ENCODE data around the genes DEDD and NDUFS2.

DNA sequence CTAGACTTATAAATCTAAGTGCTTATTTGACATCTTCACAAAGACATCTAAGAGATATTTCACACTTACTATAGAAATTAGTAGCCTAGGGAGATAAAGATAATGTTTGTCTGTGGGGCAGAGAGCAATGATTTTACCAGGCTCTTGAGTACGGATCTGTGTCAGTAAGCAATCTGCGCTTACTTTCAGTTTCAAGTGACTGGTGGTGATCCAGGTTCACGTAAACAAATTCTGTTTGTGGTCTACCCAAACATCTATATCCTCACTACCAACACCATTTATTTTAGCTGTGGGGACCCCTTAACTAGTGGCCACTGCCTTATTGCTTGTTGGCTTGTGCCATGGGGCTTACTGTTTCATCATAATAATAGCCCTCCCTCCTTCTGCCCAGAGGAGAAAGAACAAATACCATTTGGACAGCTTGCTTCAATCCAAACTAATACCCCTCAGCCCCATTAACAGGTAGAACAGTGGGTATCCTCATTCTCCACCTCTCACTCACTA is 37.6 kb downstream of the VANGL2 start:
- RRBS, result no CpG with 5 or more reads among the region's 3 CpGs

- RRBS, result no CpG with 5 or more reads among the region's 8 CpGs
These were observed 53.2 kb downstream of the VANGL2 start for GRCh38 chr1:160453473-160454028.

- RRBS, result no CpG with 5 or more reads among the region's 6 CpGs
These were observed 17.1 kb upstream of the SLAMF6 start for GRCh38 chr1:160540113-160540620.

GRCh38 chr1:160776080-160776756 is 19.8 kb upstream of the LY9 start:
- RRBS, result no CpG with 5 or more reads among the region's 1 CpG

- RRBS, result no CpG with 5 or more reads among the region's 5 CpGs
These were observed 14.6 kb upstream of the LY9 start for GRCh38 chr1:160781415-160781713.

DNA sequence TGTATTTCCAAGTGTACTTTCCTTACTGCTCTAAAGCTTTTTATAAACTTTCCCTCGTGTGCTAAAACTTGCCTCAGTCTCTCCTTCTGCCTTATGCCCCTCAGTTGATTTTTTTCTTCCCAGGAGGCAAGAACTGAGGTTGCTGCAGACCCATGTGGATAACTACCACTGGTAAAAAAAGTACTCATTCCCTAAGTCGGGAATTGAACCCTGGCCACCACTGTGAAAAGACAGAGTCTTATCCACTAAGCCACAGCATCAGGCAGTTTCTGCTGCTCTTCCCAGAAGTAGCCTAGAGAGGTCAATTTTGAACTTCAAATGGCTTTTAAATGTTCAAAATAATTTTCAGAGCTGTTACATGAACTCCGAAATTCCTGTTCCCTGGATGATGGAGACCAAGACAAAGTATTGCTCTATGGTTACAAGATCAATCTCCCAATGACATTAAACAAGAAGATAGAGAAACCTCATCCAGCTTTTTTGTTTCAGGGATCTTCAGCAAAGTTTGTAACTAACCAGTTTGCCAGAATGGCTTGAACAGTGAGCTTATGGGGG is 28.7 kb downstream of the ITLN2 start:
- RRBS, result no CpG with 5 or more reads among the region's 3 CpGs

DNA sequence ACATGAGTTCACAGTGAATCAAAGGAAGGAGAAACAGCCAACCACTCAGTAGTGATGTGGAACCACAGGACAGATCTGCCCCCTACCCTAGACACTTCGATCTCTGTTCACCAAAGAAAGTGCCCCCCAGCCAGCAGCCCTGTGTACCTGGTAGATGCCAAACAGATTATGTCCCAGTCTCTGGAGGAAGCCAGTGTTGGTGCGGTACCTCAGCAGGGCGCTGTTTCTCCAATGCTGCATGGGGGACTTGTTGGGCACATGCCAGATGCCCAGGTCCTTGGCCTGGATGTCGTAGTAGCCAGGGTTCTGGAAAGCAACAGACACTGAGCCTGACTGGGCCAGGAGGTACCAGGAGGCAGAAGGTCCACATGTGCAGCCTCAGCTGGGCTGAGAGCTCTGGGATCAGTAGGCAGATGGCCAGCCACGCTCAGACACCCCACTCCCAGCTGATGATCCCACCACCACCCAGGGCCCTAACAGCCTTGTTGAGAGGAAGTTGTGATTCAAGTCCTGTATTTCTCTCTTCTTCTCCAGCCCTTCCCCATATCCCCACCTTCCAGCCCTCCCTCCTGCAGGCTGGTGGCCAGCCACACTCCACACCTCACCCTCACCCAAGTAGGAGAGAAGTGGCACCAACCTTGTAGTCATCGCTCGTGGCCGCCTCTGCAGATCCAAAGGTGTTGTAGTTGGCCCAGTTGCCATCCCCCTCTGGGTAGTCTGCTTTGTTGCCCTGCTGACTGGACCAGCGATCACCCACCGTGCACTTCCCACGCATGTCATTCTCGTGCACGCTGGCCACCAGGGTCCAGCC is 4.0 kb downstream of the ITLN2 start:
- RRBS, result no CpG with 5 or more reads among the region's 13 CpGs

GRCh38 chr1:160951217-160951880 is 3.3 kb downstream of the ITLN2 start:
- RRBS, result no CpG with 5 or more reads among the region's 7 CpGs

- RRBS, result no CpG with 5 or more reads among the region's 3 CpGs
These were observed 23.7 kb downstream of the F11R start for GRCh38 chr1:160996896-160997926.

GRCh38 chr1:161132281-161133189 is at the start of gene DEDD:
Gene DEDD (minus strand): TSS chr1:161132667.
- RRBS, result 3% methylated on average over 28 of the region's 74 CpGs

- RRBS, result no CpG with 5 or more reads among the region's 5 CpGs
These were observed 9.6 kb downstream of the ADAMTS4 start for GRCh38 chr1:161189259-161189744.

DNA sequence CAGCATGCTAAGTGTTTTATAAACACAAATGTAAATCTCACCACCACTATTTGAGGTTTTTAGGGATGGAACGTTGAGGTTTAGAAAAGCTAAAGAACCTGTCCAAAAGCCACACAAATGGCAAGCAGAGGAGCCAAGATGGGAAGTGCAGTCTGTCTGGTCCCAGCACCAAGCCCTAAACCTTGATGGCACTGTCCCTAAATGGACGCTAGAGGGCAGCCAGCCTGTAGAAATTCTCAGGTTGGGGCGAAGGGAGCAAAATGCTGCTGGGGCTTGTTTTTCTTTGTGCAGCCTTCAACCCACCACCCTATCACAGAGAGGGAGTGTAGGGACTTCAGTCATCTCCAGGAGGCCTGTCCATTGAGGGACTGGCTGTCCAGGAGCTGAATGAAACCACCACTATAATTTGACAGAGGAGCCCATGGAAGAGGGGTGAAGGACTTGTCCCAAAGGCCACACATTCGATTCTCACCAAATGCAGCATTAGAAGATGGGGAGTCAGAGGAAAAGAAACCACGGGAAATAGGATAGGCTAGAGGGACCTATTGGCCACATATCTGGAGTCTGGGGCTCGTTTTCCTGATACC is 6.3 kb downstream of the ADAMTS4 start:
- RRBS, result no CpG with 5 or more reads among the region's 6 CpGs

DNA sequence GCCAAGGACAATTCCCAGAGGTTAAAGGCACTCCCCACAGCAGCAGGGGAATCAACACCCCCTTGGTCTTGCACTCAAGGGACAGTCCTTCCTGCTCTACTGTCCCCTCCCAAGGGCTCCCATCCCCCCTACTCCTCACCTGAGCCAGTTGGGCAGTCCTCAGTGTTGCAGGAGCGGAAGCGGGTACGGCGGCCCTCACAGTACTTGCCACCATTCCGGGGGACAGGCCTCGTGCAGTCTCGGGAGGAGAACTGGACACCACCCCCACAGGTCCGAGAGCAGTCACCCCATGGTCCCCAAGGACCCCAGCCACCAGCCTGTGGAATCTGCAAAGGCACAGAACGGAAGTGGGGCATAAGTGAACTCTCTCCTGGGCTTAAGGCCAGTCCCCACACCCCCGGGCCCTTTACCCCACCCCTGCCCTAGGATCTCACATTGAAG is 5.3 kb downstream of the ADAMTS4 start:
- RRBS, result no CpG with 5 or more reads among the region's 10 CpGs

- RRBS, result 1% methylated on average over 7 of the region's 21 CpGs
These were observed at the start of gene NDUFS2 for GRCh38 chr1:161202282-161202557. Gene NDUFS2 (plus strand): TSS chr1:161202367.

- RRBS, result no CpG with 5 or more reads among the region's 5 CpGs
These were observed 3.0 kb downstream of the CFAP126 start for GRCh38 chr1:161364601-161365238.

DNA sequence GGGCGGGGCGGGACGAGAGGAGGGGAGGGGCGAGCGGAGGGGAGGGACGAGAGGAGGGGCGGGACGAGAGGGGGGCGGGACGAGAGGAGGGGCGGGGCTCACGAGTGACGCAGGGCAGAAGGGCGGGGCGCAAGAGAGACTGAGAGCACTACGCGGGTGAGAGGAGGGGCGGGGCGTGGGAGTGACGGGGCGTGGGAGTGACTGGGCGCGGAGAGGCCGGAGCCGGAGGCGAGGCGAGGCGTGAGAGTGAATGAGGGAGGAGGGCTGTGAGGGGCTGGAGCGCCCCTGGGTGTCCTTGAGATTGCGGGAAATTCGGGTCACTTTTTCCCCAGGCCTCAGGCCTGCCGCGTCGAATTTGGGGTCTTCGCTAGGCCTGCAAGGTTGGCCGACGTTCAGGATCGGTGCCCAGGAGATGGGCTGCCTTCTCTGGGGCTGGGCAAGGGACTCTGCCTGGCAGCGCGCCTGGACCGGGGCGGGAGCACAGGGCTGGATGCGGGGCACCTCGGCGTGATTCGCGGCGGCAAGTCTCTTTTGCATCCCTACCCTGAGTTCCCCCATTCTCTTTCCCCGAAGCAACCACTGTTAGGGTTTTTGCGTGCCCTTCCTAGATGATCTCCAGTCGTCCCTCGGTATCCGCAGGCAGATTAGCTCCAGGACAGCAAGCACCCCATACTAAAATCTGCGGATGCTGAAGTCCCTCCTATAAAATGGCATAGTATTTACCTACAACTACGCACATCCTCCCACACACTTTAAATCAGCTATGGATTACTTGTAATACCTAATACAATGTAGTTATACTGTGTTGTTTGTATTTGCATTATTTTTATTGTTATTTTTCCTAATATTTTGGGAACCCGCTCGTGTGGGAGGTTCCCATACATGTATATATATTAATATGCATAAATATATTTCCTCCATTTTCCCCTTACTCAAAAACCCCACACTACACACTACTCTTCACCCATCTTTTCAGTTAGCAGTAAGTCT is 22.7 kb upstream of the CFAP126 start:
- RRBS, result no CpG with 5 or more reads among the region's 57 CpGs

DNA sequence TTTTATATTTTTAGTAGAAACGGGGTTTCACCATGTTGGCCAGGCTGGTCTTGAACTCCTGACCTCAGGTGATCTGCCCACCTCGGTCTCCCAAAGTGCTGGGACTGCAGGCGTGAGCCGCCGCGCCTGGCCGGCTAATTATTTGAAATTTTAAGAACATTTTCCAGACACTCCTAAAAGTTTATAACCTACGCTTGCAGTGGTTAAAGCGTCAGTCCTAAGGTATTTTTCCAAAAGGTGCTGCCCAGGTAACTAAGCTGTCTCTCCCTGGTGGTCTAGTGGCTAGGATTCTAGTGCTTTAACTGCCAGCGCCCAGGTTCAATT is 52.9 kb upstream of the CFAP126 start:
- RRBS, result no CpG with 5 or more reads among the region's 10 CpGs

DNA sequence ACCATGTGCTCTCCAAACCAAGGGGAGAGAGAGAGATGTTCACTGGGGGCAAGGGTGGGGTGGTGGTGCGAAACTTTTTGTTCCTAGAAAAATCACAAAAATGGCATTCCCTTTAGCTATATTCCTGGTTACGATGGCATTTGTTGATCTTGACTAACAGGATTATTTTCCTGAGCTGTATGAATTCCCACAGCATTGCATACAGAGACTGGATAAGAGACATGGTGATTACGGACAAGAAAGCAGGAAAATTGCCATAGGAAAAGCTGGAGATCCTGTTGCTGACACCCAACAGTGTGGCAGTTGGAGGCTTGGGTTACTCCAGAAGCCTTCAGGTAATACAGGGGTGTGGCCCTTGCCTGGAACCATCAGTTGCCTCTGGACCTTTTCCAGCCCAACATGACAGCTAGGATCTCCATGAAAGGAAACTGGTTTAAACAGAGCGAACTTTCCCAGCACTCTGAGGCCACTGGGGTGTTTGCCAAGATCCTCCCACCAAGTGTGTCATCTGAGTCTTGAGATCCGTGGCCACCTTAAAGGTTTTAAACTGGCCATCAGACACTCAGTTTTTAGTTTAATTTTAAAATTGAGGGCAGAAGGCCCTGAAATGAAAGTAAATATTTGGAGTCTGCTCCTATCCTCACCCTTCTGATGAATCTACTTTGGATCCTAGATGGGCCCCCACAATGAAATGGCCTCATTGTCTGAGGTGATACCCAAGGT is 17.9 kb upstream of the FCGR2A start:
- RRBS, result no CpG with 5 or more reads among the region's 5 CpGs

DNA sequence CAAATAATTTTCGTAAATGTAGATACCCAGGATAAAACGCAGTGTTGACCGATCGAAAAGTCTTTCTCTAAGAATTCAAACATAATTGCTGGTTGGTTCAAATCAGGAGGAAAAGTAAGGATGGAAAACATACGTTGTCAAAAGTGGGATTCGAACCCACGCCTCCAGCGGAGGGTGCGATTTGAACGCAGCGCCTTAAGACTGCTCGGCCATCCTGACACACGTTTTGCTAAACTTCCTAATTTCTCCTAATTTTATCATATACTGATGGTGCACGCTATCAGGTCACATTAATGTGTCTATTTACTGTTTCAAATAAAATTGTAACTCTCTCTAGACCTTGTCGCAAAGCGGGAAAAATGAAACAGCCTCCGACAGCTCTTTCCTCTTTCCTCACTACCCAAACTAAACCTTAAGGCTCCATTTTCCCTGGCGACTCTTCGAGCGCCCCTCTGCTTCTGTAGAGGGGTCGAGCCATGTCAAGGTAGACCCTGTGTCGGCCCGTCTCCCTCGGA is 19.1 kb downstream of the FCGR3B start:
- RRBS, result no CpG with 5 or more reads among the region's 24 CpGs

DNA sequence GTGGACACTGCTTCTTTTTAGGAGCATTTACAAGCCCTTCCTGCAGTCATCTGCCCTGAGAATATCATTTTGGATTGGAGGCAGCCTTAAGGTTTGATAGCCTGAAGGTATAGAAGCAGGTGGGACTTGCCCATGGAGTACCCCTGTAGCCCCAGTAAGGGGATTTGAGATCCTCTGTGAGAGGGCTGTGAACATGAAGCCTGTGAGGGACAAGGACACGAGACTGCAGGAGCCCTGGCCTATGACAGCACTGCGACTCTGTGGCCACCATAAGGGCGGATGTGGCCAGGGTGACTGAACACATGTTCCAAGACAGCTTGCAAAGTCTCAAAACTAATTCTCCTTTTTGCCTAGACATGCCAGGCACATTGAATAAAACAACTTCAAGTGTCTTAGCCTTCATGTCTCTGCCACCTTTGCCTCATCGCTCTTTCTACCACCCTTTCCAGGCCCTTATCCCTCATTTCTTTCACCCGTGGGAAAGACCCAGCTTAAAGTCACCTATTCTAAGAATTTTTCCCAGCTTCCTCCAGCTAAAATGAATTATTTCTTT is 10.6 kb upstream of the DUSP12 start:
- RRBS, result no CpG with 5 or more reads among the region's 5 CpGs